ENCODE data around the genes SNAP25 and MKKS.

DNA sequence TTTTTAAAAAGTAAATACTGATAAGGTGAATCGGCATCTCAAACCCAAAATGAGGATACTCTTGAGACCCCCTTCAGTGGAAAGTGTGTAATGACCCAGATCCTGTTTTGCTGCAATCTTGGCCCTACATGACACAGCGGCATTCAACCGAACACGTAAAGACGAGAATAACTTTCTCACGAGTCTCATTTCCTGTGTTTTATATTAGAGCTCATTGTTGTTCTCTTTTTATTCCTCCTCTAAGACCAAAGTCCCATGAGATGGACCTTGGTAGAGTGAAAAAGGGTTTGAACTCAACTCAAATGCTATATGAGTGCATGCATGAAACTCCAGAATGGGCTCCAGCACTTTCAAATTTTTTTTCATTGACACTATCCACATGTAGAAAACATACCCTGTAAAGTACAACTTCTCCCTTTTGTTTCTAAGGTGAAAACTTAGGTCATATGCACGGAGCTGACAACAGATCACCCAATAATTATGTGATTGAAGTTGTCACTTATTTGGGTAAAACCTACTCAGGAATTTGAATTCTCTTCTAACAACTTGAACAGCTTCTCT, 34.7 kb upstream of the GPCPD1 start:
- PRO-cap: no peak

DNA sequence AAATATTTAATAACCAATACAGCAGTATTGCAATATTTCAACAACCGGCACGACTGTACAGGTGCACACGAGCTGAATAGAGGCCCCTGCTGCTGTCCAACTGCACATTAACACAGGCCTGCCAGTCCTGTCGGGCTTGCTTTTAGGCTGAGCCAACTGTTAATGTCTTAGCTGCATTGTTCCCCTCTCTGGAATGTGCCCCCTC, 31.6 kb downstream of the SHLD1 start:
- PRO-cap: no peak

- PRO-cap: no peak
These were observed 31.9 kb downstream of the SHLD1 start for GRCh38 chr20:5782081-5782503.

DNA sequence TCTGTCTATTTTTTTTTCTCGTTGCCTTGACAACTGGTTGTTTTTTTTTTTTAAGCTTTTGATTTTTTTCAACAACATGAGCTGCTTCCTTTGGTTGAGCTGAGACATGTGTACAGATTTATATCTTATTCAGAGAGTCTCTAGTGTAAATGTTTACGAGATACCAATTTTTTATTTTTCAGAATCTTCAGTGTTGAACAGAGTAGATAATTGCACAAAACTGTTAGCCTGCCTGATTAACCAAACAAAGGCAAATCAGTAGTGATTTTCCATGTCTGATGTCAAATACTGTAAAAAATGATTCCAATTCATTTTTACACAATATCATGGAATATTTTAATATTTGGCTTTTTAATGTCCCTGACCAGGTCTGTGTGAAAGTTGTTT, 75.3 kb upstream of the CHGB start:
- PRO-cap: no peak

GRCh38 chr20:5848413-5848612, 63.0 kb upstream of the CHGB start:
- PRO-cap: unidirectional peak, plus-strand start at chr20:5848481

DNA sequence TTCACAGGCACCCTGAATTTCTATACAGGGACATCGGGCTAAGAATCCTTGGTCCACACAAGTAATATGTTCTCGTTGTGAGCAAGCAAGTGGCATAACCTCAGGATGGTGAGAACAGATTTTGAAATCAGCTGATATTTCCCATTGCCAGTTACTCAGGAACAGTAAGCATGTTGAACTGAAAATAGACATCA, 48.7 kb upstream of the CHGB start:
- PRO-cap: no peak

GRCh38 chr20:6292637-6292975, 169.8 kb upstream of the FERMT1 start:
- PRO-cap: unidirectional peak, plus-strand start at chr20:6292766

DNA sequence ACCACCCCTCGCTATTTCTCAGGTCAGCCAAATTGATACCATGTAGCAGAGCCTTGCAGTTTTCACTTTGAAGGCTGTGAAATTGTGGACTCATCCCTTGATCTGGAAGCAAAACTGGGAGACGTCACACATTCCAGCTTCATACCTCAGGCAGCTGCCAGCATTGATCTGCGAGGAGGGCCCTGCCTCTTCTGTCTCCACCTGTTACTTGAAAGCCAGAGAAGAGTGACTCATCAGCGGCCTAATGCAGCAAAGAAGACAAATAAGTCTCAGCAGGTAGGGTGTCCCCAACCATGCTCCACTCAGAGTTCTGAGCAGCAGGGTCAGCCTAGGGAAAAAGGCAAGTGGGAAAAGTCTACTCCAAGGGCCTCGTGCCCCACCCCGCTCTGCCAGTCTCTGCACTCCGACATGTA, 69.4 kb upstream of the BMP2 start:
- PRO-cap: no peak

DNA sequence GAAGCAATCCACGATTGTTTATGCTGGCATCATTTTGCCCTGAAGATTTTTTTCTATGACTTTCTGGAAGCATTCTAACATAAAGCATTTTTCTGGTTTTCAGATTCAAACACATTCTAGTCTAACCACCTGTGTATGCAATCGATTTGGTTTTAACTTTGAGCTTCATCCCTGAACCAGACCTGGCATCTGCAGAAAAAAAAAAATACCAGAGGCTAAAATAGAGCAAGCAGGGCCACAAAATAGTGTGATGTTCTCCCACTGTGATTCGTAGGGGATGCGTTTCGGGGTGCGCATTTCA, 275.4 kb downstream of the HAO1 start:
- PRO-cap: no peak

GRCh38 chr20:8114059-8115065, 17.7 kb upstream of the PLCB1 start:
- PRO-cap: no peak

DNA sequence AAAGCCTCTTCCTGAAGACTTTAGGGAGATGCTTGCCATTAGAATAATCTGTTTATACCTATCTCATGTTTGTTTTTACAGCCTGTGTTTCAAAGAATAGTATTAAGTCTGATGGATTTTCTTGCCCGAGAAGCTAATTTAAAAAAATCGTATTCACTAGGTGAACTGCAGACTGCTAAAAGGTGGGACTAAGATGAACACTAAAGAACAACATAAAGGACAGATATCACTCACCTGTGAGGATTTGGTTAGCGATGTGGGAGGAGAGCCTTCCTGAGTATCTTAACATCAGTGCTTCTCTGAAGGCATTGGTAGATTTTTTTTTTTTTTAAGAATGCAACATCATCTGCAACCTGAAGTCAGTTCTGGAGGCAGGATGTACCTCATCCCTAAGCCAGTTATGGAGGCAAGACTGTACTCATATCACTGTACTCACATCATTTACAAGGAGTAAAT, 60.2 kb downstream of the PLCB1 start:
- PRO-cap: no peak

DNA sequence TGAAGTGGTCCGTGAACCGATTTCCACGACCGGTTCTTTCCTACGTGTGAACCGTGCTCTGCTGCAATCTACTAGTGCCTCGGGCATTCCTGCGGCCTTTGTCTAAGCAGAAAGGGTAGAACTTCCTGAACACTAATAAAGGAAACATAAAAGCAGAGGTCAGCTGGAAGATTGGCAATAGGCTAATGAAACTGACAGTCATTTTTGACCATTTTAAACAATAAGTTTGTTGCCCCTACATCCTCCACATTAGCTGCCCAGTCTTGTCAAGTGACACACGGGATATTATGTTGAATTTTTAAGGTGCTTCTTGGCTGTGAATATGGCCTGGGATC, 410.1 kb downstream of the PLCB1 start:
- PRO-cap: no peak

- PRO-cap: no peak
These were observed 467.7 kb upstream of the PLCB4 start for GRCh38 chr20:8601223-8601602.

- PRO-cap: no peak
These were observed 466.1 kb upstream of the PLCB4 start for GRCh38 chr20:8602618-8603346.

DNA sequence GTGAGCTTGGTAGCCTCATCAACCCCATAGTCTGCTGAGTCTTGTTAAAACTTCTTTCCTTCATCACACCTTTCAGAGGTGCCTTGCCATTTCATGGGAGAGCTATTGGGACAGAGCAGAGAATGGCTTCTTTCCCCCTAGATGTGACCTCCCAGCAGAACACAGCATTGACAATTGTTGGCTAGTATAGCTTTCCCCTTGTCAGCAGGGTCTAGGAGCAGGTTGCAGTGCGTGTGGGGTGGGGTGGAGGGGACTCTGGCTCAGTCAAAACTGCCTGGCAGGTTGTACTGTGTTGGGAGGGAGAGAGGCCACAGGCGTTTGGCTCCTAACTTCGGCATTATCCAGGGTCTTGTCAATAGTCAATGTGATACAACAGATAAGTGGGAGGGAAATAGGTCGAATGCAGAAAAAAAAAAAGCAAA, 401.1 kb upstream of the PLCB4 start:
- PRO-cap: no peak

DNA sequence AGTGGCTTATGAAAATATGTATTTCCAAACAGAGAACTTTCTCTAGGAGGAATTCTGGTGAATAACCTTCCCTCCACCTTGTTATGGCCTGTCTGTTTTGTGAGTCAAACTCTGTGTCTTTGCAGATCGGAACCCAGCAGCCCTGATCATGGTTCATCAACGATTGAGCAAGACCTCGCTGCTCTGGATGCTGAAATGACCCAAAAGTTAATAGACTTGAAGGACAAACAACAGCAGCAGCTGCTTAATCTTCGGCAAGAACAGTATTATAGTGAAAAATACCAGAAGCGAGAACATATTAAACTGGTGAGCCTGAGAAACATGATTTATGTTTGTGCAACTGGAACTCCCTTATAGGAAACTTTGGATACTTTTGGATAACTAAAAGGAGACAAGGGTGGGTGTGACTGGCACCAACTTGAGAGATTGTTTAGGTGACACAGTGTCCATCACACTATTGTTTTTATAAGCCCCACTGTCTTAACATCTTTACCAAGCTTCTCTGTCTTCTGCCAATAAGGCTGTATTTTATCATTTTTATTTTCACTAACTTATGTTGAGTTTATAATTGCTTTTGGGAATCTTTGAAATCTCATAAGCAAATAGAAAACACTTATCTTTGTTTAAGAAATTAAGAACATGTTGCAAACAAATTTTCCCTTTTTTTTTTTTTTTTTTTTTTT, 294.3 kb upstream of the PLCB4 start:
- PRO-cap: no peak

DNA sequence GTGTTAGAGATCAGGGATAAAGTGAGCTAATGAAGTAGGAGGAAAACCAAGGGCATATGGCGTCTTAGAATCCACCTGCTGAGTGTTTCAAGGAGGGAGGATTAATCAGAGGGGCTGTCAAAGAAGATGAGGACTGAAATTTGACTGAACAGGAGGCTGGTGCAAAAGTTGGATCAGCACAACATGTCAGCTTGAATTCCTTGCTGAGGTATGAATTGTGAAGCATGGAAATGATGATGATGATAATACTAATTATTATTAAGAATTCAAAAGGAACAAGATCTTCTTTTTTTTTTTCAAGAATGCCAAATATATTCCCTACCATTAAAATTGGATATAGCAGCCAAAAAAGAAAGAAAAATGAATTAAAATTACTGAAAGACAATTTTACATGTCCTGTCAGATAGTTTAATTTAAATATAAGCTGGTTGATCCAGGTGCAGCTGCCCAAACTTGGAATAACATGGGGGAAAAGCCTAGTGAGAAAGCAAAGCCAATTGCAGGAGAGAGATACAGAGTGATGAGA, 39.5 kb downstream of the PLCB4 start:
- PRO-cap: no peak

GRCh38 chr20:9292917-9293538, 221.4 kb upstream of the LAMP5 start:
- PRO-cap: no peak

GRCh38 chr20:10218518-10219260, at the start of gene SNAP25:
TSS of gene SNAP25 (plus strand) at chr20:10218830.
- PRO-cap: bidirectional peak, plus-strand start at chr20:10218859, minus-strand start at chr20:10218691

- PRO-cap: unidirectional peak, plus-strand start at chr20:10433817; bidirectional peak, plus-strand start at chr20:10434303, minus-strand start at chr20:10434169
These were observed at the start of gene MKKS for GRCh38 chr20:10433533-10434386. TSS of gene MKKS (minus strand) at chr20:10434222.